ENCODE results near the genes CCK, NKTR, ZBTB47 and KLHL40.

DNA sequence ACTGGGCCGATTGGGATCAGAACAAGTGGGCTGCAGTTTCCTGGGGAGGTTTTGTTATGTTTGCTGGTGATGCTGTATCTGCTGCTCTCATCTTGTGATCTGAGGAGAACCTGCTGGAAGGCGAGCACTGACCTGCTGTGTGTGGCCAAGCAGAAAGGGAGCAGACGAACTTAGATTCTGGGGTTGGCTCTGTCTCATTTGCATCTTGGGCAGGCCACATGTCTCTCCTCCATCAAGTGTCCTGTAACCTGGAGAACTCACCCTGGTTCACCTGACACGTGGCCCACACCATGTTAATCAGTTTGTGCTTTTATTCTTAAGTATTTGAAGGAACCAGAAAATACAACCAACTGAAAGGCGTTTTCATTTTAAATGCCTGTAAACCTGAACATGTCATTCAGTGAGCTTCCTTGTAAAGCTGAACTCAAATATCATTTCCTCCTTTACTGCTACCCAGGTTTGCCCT is 33.6 kb upstream of the TRAK1 start:
- RRBS = no CpG with 5 or more reads among the region's 5 CpGs

GRCh38 chr3:42102488-42102978 is 11.4 kb downstream of the TRAK1 start:
- RRBS = no CpG with 5 or more reads among the region's 8 CpGs

DNA sequence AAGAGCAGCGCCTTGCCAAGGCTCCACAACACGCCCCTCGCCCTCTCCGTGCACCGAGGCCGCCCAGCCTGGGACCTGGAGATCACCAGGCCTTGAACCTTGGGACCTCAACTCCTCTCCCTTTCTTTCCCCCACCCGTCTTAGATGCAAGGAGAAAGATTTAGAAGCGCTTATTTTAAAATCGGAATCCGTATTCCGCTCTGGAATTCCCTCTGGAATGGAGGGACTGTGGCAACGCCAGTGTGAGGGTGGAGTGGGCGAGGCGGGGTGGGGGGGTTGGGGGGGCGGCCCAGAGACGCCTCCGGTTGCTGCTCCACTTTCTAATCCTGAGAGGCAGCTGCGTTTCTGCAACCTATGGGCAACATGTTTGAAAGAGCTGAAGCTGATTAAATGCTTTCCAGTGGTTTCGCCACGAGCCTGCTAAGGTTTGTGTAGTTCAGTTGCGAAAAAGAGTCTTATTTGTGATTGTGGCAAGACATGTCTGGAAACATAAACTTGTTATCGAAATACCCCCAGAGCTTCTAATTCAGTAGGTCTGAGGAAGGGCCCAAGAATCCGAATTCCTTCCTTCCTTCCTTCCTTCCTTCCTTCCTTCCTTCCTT is at the start of gene CCK:
CCK (minus strand) TSS at position 219 of the 602 bp plus-strand sequence.
- RRBS = no CpG with 5 or more reads among the region's 23 CpGs

- RRBS = no CpG with 5 or more reads among the region's 2 CpGs
These were observed 25.6 kb upstream of the VIPR1 start for GRCh38 chr3:42476852-42477287.

- RRBS = no CpG with 5 or more reads among the region's 7 CpGs
These were observed 2.7 kb downstream of the VIPR1 start for GRCh38 chr3:42505000-42505711.

- RRBS = no CpG with 5 or more reads among the region's 2 CpGs
These were observed 27.1 kb downstream of the VIPR1 start for GRCh38 chr3:42529634-42529925.

DNA sequence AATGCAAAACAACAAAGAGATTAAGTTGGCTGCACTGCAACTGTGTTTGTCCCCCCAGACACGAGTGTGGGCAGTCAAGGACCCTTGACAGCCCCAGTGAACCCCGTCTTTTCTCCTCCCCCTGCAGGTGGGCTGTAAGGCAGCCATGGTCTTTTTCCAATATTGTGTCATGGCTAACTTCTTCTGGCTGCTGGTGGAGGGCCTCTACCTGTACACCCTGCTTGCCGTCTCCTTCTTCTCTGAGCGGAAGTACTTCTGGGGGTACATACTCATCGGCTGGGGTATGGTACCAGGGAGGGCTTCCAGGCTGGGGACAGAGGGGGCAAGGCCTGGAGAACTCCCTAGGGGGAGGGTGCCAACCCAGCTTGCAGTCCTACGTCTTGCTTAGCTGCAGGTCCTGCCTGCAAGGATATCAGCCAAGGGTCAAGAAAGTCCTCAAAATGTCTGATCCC is 28.2 kb downstream of the VIPR1 start:
- RRBS = no CpG with 5 or more reads among the region's 6 CpGs

- RRBS = no CpG with 5 or more reads among the region's 6 CpGs
These were observed 1.1 kb downstream of the SS18L2 start for GRCh38 chr3:42591680-42592157.

DNA sequence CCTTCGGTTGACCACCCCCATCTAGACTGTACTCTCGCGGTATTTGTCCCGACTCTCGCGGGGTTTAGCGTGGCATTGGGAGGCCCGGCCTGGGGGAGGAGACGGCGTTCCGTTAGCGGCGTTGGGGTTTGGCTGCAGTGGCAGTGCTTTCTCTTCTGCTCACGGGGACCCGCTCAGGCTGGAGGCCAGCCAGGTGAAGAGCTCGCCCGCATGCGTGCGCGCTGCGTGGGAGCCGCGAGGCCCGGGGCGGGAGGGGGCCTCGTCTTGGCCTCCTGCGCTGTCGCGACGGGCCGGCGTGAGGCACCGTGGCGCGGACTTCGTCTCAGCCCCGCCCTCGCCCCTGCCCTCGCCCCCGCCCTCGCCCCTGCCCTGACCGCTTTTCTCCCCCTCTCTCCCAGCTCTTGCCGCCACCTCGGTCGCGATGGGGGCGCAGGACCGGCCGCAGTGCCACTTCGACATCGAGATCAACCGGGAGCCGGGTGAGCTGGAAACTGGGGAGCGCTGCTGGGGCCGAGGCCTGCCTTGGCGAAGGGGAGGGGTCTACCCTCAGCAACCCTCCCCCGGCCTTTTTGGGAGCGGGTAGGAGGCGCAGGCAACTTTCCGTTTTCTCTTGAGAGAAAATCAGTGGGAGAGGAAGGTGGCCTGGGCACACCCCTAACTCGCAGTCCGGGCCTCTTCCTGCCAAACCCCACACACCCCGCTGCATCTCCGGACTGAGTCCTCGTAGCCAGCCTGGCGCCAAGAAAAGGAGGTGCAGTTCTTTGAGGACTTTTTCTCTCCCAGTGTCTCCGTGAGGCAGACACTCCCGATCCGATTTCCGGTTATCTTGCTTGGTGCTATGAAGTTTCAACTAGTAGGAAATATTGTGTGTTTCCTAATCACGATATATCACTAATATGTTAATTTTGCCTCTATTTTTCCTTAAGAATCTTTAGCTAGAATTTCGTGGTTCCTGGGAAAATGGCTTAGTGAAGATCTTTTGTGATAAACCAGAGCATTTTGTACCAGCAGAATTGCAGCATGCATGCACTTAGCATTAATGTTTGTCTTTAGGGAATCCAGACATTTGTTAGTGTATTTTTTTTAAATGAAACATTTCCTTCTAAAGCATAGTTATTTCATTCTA is at the start of gene NKTR:
NKTR (plus strand) TSS at position 101 of the 1,126 bp plus-strand sequence.
- RRBS = 3% methylated on average over 23 of the region's 72 CpGs

GRCh38 chr3:42651530-42651973 is 1.9 kb upstream of the ZBTB47 start:
- RRBS = no CpG with 5 or more reads among the region's 6 CpGs

DNA sequence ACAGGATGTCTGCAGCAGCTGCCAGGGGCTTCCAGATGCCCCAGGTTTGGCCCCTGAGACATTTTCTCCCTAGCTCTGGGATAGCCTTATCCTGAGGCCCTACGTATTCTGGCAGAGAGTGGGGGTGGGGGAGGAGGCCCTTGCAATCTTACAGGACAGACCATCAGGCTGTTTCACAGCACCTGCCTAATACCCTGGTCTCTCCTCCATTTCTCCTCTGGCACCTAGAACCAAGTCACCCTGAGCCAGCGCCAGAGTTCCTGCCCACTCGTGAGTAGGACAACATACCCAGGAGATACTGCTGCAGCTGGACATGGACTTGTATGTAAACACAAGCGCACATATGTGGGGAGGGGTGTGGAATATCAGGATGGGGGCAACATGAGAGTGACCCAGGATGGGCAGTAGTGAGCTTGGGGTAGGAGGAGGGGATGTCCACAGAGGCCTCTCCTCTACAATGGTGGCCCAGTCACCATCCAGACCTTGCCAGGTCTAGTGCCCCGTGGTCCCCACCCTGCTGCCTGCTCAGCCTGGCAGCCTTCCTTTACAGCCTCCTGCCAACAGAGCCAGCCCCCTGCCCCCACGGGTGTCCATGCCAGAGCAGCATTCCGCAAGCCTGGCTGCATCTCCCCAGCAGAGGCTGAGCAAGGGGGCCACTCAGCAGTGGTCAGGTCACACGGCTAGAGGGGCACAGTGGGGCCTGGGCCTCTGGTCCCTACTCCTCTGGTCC is at the start of gene ZBTB47:
ZBTB47 (plus strand) TSS at position 656 of the 730 bp plus-strand sequence.
- RRBS = no CpG with 5 or more reads among the region's 8 CpGs

GRCh38 chr3:42683934-42684670 is 1.2 kb upstream of the KLHL40 start:
- RRBS = no CpG with 5 or more reads among the region's 8 CpGs

DNA sequence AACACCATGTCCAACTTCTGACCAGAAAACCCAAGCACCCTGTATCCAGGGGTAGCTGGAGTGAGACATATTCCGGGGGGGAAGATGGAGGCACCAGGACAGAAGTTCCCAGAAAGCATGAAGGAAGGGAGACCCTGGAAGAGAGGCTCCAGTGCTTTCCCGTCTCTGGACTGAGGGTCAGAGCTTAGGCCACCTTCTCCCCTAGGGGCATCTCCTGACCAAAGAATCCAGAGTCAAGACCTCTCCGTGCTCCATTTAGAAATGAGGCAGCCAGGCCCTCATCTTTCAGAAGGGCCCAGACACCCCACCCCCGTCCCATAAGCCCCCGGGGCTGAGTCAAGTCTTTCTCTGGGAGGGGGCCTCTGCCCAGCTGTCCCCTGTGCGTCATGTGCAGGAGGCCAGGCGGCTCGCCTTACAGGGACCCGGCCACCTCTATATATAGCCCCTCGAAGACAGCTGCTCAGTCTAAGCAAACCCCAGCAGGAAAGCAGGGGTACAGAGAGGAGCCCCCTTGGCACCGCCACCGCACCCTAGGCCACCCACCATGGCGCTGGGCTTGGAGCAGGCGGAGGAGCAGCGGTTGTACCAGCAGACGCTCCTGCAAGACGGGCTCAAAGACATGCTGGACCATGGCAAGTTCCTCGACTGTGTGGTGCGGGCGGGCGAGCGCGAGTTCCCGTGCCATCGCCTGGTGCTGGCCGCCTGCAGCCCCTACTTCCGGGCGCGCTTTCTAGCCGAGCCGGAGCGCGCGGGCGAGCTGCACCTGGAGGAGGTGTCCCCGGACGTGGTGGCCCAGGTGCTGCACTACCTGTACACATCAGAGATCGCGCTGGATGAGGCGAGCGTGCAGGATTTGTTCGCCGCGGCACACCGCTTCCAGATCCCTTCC is at the start of gene KLHL40:
KLHL40 (plus strand) TSS at position 463 of the 889 bp plus-strand sequence.
- RRBS = 69% methylated on average over 10 of the region's 45 CpGs

DNA sequence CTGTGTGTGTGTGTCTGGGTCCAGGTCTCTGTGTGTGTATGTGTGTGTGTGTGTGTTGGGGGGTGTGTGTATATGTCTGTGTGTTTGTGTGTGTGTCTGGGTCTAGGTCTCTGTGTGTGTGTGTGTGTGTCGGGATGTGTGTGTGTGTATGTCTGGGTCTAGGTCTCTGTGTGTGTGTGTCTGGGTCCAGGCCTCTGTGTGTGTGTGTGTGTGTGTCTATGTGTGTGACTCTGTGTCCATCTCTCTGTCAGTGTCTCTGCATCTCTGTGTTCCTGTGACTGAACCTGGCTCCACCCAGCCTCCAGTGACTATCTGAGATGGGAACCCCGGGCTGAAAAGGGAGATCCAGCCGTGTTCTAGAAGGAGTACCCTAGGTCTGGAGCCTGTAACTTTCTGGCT is 2.3 kb downstream of the HHATL start:
- RRBS = no CpG with 5 or more reads among the region's 3 CpGs

GRCh38 chr3:42739562-42740447 is 33.2 kb downstream of the CCDC13 start:
- RRBS = no CpG with 5 or more reads among the region's 13 CpGs

GRCh38 chr3:42780735-42781848 is 8.0 kb upstream of the CCDC13 start:
- RRBS = no CpG with 5 or more reads among the region's 15 CpGs

DNA sequence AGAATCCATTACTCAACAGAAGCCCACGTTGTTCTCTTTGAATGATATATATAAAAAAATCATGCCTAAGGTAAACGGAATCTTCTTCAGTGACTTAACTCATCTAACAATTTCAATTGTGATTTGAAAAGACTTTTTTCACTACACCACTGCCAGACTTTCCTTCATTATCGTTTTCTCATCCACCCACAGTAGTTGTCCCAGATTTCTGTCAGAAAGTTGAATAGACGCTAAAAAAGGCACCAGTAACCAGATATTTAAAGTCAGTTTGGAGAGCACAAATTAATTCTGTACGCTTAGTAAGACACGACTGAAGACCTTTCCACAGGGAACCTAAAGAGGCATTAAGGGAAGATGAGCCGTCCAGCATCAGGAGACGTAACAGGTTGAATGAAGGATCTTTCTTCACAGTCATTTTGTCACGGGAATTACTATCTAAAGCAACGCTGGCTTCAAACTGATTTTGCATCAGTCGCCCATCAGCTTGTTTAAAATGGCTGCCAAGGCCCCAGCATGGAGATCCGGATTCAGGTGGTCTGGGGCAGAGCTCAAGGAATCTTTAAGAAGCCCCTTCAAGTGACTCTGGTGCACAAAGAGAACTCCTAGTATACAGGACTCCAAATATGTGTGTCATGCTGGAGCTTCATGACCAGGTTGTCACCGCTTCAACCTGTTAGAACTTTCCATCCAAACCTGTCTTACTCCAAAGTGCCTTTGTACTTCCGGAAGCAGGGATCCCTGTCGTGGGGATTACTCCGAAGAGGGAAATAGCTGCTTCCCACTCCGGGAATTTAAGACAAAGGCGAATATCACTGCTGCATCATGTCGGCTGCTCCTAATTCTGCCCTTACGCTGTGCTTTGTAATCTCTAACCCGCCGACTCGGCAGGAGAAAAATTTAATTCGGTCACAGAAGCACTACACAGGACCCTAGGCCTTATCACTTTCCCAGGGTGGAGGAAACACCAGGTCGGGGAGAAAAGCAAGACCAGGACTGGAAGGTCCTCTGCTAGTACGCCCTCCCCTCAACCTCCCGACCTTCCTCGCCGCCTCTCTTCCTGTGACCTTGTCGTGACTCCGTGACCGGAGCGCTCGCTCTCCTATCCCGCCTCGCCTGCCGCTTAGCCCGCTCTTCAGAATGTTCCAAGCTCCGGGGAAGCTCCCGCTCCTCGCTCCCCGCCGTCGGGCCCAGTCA is 981 bp downstream of the HIGD1A start:
- RRBS = 3% methylated on average over 11 of the region's 44 CpGs

DNA sequence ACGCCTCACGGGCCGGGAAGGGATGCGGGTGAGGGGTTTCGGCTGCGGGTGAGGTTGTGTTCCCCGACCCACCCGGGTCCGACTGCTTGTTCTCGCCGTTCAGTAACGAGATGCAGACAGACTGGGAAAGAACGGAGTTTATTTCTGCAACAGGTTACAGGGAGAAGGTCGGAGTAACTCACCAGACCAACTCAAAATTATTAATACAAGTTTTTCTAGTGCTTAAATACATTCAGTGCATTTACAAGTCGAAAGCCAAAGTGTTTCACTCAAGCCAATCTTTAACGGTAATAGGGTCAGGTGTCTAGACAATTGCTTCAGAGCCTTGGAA is 492 bp upstream of the HIGD1A start:
- RRBS = 5% methylated on average over 6 of the region's 16 CpGs

GRCh38 chr3:42811193-42812153 is 2.2 kb downstream of the ACKR2 start:
- RRBS = no CpG with 5 or more reads among the region's 22 CpGs

GRCh38 chr3:42905737-42905932 is 307 bp upstream of the ZNF662 start:
- RRBS = no CpG with 5 or more reads among the region's 3 CpGs

All from HL-60 (cell line).